HT1080 (cell line): ENCODE results near the gene CEP112.

DNA sequence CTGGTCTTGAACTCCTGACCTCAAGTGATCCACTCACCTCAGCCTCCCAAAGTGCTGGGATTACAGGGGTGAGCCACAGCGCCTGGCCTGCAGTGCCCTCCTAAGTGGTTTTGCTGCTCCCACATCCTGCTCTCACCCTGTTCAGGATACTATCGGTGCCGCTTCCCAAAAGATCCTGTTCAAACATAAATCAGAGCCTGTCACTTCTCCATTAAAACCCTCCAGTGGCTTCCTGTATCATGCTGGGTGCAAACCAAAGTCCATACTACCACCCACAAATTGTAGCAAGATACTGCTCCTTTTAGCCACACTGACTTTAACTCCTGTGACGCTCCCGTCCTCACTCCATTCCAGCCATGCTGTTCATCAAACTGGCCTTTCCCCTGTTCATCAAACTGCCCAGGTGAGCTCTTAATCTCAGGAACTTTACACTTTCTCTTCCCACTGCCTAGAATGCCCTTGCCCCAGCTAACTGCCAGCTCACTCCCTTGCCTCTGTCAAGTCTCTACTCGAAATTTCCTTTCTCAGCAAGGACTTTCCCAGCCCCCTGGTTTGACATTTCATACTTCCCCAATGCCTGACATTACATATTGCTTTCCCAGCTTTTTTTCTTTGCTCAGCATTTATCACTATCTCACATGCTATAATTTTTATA, 44.2 kb upstream of the SMURF2 start:
RAMPAGE:
- cytosol, long total RNA = no peak
- long total RNA = no peak
- nucleus, long total RNA = no peak

DNA sequence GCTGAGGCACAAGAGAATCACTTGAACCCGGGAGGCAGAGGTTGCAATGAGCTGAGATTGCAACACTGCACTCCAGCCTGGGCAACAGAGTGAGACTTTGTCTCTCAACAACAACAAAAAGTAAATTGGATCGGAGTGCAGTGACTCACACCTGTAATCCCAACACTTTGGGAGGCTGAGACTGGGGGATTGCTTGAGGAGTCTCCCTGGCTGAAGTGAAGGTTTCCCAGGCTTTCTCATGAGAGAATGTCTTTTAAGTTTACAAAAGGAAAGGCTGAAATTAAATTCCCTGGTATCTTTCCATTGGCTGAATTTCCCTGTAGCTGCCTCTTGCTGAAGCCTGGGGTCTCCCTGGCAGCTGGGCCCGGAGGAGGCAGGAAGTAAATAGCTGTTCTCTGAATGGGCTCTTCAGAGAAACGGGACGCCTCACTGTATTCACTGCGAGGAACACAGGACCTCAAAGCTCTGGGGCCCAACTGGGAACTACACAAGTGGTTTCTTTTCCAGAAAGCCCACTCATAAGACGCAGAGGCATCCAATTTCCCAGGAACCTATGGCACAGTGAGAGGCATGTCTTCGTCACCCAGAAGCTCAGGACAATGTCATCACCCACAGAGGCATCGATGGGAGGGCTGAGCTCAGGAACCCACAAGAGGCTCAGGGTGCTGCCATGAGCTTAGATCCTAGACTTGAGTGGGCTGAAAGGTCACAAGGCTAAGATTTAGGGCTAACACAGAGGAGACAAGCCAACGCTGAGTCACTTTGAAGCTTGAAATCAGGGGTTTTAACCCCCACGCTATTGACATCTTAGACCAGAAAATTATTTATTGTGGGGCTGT, 77.5 kb upstream of the SMURF2 start:
RAMPAGE:
- cytosol, long total RNA = no peak
- long total RNA = no peak
- nucleus, long total RNA = no peak

GRCh38 chr17:64780030-64781024, 118.2 kb upstream of the SMURF2 start:
RAMPAGE:
- cytosol, long total RNA = no peak
- long total RNA = no peak
- nucleus, long total RNA = no peak

RAMPAGE:
- cytosol, long total RNA = no peak
- long total RNA = no peak
- nucleus, long total RNA = no peak
Observed at GRCh38 chr17:64802160-64803072, 116.9 kb downstream of the LRRC37A3 start.

DNA sequence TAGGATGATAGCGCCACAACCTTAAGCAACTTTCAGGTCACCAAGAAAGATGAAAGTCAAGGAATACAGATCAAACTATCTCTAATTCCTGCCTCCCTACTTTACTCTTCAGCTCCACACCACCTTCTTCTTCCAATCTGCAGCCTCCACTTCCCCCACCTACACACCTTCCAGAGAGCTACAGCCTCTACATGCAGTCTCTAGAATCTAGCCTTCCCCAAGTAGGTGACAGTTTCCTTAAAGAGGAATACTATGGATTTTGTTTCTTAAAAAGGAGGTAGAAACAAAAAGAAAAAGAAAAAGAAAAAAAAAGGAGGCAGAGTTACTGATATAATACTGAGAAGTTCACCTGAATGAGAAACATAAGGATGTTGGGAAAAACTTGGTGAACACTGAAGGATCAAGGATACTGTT, 27.9 kb downstream of the GNA13 start:
RAMPAGE:
- cytosol, long total RNA = no peak
- long total RNA = no peak
- nucleus, long total RNA = no peak

DNA sequence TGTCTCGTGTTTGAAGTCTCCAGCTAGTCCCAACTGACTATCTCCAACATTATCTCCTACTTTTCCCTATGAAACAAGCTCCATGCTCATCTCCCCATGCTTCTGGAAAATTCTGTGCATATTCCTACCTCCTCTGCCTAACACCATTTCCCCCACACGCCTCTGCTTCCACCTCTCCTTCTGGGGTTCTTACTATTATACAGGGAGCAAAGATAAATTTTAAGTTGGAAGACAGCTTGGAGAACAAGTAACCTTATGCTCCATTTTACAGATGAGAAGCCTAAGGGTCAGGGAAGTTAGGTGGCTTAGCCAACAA, 27.4 kb downstream of the GNA13 start:
RAMPAGE:
- cytosol, long total RNA = no peak
- long total RNA = no peak
- nucleus, long total RNA = no peak

DNA sequence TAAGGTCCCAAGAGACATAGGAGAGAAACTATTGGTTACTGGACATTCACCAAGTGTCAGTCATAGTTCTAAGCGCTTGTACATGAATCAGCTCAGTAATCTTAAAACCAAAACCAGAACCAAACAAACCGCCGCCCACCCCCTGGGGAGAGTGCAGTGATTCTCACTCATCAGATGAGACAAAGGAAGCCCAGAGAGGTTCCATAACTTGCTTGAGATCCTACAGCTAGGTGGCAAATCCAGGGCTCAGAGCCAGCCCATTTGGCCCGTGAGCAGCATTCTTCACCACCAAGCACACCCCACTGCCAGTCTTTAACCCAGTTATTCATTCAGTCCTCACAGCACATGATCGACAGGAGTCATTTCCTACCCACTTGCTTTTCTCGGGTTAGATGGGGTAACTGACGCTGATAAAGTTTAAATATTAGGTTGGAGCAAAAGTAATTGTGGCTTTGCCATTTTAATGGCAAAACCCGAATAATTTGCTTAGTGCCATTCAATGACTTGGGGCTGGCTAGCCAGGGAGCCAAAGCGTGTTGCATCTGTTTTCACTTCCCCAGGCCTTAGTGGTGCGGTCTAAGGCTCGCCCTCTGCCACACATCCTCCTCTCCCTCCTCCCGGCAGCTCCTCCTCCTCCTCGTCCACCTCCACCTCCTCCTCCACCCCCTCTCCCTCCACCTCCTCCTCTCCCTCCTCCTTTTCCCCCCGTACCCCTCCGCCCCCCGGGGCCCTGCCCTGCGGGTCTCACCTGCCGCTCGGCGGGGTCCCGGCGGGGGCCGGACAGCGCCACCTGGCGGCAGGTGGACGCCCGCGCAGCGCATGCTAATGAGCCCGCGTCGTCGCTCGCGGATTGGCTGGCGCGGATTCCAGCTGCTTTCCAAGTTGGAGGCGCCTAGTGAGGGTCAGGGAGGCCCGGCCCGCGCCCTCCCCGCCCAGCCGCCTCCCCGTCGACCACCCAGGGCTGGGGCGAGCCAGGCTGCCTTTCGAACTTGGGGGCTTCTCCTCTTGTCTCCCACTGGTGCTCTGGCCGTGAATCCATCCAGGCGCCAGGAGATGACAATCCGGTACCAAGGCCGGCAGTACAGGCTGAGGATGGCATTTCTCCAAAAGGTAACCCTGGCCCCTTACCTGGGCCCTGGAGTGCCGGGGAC, 36.9 kb upstream of the RGS9 start:
RAMPAGE:
- cytosol, long total RNA = no peak
- long total RNA = start-site peak on the plus strand centred at position 940 of the sequence, 51 bp wide, 19 reads
- nucleus, long total RNA = no peak

RAMPAGE:
- cytosol, long total RNA = no peak
- long total RNA = no peak
- nucleus, long total RNA = no peak
Observed at GRCh38 chr17:65164164-65164780, 27.1 kb downstream of the RGS9 start.

GRCh38 chr17:65370446-65371096, 190.9 kb downstream of the AXIN2 start:
RAMPAGE:
- cytosol, long total RNA = no peak
- long total RNA = no peak
- nucleus, long total RNA = no peak

GRCh38 chr17:65515492-65516000, 45.9 kb downstream of the AXIN2 start:
RAMPAGE:
- cytosol, long total RNA = no peak
- long total RNA = no peak
- nucleus, long total RNA = no peak

GRCh38 chr17:65554039-65555114, 7.1 kb downstream of the AXIN2 start:
RAMPAGE:
- cytosol, long total RNA = no peak
- long total RNA = no peak
- nucleus, long total RNA = no peak

GRCh38 chr17:65555660-65556365, 5.6 kb downstream of the AXIN2 start:
RAMPAGE:
- cytosol, long total RNA = no peak
- long total RNA = no peak
- nucleus, long total RNA = no peak

GRCh38 chr17:66191353-66192684, at the start of gene CEP112:
CEP112 (minus strand) TSS chr17:66192133.
RAMPAGE:
- cytosol, long total RNA = no peak
- long total RNA = no peak
- nucleus, long total RNA = no peak

DNA sequence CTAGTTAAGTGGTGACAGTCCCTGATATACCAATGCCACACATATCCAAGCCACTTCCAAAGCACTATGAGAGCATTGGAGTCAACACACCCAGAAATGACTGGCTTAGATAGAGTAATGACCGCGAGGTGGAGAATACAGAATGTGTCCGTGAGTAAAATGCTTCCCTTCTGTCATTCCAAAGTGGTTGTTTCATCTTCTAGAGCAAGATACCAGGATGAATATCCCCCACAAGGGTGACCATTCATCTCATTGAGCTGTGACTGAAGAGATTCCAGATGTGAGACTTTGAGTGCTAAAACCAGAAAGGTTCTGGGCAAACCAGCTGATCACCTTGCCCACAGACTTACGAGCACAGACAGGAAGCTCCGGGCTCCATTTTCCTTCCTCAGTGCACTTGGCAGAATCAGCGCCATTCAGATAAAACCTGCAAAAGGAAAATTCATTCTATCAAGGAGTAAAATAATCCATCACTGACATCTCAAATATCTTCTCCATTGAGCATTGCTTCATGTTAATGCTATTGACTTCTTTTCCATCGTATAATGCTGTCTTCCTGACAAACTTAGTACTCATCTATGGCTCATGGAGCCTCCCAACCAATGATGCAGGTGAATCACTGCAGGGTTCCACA, 5.8 kb downstream of the APOH start:
RAMPAGE:
- cytosol, long total RNA = no peak
- long total RNA = no peak
- nucleus, long total RNA = no peak

RAMPAGE:
- cytosol, long total RNA = no peak
- long total RNA = no peak
- nucleus, long total RNA = no peak
Observed at GRCh38 chr17:66230889-66231387, 1.7 kb upstream of the APOH start.

DNA sequence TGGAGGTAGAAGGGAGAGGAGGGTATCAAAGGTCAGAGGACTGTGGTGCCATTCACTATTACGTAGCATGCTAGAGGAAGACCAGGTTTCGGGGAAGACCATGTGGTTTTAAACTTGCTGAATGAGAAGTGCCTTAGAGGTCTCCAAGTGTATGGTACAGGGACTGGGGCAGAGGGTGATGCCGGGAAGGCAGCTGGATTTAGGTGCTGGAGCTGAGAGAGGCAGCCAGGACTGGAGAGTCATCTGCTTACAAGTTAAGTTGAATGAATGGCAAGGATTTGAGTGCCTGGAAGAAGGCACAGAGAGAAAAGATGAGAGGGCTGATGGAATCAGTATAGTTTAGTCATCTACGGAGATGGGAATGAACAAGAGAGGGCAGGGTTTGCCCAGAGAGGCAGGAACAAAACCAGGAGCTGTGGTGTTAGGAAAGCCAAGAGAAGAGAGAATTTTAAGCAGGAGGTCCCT, 26.8 kb downstream of the PRKCA start:
RAMPAGE:
- cytosol, long total RNA = no peak
- long total RNA = no peak
- nucleus, long total RNA = no peak

RAMPAGE:
- cytosol, long total RNA = no peak
- long total RNA = no peak
- nucleus, long total RNA = no peak
Observed at GRCh38 chr17:66468213-66468795, 165.9 kb downstream of the PRKCA start.

DNA sequence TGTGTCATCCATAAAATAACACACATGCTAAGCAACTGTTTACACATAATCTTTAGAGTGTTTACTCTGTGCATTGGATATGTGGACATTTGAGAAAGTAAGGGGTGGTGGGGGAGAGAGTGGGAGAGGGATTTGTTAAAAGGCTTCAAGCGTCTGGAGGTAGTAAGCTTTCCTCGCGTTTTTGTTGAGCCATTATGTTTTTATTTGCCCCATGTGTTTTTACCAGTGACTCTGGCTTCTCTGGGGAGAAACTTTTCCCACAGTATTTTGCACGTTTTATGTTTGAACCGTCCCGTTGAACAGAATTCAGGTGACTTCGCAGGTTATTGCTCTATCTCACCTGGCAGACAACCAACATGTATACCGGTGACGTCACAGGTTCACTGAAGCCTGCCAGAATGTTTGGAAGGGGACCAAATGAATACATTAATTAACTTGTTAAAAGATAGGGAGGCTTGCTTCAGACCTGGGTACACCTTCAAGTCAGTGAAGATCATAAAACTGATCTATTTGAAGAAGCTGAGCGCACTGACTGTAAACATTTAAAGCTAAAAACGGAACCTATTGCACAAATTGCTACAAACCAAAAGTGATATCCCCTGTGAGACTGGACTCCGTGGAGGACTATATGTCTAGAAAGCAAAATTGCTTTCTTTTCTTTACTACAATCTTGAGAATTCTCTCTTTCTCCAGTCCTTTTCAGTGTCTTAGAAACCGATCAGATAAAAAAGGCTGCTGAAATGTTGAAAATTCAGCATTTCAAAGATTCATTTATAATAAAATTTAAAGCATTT, 200.8 kb downstream of the PRKCA start:
RAMPAGE:
- cytosol, long total RNA = no peak
- long total RNA = no peak
- nucleus, long total RNA = no peak

DNA sequence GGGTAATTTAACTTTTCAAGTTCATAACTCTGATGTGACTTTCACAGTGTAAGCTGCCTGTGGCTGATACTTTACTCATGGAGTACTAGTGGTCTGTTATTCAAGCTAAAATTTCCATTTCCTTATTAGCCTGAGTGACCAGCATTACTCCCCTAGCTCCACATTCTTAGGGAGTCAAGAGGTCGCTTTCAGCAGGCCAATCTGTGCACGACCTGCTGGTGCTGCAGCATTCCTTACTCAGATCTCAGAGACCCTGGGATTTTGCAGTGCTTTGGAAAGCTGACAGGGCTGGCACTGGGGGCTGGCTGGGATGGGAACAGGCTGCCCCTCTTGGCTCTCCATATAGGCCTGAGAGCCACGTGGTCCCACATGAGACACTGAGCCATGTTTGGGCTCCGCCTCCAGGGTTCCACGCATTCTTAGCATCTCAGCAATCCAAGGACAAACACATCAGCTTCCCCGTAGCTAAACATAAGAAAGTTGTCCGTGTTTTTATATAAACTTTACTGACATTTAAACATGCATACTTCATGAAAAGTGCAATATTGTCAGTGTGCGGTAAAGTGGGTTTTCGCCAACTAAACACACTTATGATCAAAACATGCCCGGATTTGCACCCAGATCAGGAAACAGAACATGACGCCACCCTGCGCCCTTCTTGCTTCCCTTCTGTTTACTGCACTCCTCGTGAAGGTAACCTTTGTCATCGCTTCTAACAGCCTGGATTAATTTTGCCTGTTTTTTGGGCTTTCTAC, 254.6 kb upstream of the CACNG5 start:
RAMPAGE:
- cytosol, long total RNA = no peak
- long total RNA = no peak
- nucleus, long total RNA = no peak

DNA sequence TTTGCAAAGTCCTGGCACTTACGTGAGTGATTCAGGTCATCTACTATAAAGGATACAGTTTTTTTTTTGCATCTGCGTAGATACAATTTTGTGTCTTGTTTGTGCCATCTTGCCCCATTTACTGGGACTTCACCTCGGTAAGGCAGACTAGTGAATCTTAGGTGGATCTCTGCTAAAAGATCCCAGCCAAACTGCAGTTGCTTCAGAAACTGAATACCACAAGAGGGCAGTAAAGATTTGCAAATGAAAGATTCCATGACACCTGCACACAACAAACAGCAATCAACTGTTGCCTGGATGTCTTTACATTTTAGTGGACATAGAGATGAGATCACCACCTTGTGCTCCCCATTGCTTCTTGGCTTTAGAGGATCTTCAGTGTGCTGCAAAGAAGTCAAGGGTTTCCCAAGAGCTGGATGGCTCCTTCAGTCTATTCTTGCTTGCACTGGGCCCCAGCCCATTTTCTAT, 119.2 kb upstream of the CACNG5 start:
RAMPAGE:
- cytosol, long total RNA = no peak
- long total RNA = no peak
- nucleus, long total RNA = no peak